Hair follicle dermal papilla cell (primary cell): Measurements from ENCODE around the gene RNASEH2A.

GRCh38 chr19:11066210-11066709 lies 23.0 kb upstream of the LDLR start:
- CAGE, long polyA plus RNA: no peak

DNA sequence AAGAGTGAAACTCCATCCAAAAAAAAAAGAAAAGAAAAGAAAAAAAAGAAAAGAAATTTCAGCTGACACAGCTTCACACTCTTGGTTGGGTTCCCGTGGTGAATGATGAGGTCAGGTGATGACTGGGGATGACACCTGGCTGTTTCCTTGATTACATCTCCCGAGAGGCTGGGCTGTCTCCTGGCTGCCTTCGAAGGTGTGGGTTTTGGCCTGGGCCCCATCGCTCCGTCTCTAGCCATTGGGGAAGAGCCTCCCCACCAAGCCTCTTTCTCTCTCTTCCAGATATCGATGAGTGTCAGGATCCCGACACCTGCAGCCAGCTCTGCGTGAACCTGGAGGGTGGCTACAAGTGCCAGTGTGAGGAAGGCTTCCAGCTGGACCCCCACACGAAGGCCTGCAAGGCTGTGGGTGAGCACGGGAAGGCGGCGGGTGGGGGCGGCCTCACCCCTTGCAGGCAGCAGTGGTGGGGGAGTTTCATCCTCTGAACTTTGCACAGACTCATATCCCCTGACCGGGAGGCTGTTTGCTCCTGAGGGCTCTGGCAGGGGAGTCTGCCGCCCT lies 22.0 kb downstream of the LDLR start:
- CAGE, long polyA plus RNA: no peak

DNA sequence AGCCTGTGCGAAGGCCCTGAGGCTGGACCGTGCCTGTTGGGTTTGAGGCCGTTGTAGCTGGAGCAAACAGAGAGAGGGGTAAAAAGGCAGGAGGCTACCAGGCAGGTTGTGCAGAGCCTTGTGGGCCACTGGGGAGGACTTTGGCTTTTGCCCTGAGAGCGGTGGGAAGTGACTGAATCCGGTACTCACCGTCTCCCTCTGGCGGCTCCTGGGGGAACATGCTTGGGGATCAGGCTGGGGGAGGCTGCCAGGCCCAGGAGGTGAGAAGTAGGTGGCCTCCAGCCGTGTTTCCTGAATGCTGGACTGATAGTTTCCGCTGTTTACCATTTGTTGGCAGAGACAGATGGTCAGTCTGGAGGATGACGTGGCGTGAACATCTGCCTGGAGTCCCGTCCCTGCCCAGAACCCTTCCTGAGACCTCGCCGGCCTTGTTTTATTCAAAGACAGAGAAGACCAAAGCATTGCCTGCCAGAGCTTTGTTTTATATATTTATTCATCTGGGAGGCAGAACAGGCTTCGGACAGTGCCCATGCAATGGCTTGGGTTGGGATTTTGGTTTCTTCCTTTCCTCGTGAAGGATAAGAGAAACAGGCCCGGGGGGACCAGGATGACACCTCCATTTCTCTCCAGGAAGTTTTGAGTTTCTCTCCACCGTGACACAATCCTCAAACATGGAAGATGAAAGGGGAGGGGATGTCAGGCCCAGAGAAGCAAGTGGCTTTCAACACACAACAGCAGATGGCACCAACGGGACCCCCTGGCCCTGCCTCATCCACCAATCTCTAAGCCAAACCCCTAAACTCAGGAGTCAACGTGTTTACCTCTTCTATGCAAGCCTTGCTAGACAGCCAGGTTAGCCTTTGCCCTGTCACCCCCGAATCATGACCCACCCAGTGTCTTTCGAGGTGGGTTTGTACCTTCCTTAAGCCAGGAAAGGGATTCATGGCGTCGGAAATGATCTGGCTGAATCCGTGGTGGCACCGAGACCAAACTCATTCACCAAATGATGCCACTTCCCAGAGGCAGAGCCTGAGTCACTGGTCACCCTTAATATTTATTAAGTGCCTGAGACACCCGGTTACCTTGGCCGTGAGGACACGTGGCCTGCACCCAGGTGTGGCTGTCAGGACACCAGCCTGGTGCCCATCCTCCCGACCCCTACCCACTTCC lies 24.3 kb downstream of the SPC24 start:
- CAGE, long polyA plus RNA: no peak

GRCh38 chr19:11191141-11191919 lies 6.0 kb downstream of the KANK2 start:
- CAGE, long polyA plus RNA: no peak

DNA sequence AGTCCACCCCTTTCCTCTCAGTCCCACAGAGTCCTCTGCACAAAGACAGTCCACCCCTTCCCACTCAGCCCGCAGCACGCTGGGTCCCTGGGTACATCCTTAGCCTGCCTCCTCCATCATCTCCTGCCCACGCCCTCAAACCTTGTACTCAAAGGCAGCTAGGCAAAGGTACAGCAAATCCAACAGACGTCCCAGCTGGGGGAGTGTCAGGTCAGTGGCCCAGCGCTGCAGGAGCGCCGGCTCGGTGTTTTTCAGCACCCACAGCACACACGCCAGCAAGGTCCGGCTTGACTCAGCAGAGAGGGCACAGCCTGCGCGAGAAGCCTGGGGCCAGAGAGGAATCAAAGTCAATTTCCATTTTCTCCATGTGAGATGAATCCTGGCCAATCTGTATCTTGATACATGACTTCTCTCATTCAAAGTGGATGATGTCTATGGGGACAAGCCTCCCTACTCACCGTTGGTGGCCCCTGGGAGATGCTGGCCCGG lies 19.5 kb upstream of the KANK2 start:
- CAGE, long polyA plus RNA: no peak

- CAGE, long polyA plus RNA: no peak
Observed at GRCh38 chr19:11345162-11345579, 897 bp downstream of the TMEM205 start.

DNA sequence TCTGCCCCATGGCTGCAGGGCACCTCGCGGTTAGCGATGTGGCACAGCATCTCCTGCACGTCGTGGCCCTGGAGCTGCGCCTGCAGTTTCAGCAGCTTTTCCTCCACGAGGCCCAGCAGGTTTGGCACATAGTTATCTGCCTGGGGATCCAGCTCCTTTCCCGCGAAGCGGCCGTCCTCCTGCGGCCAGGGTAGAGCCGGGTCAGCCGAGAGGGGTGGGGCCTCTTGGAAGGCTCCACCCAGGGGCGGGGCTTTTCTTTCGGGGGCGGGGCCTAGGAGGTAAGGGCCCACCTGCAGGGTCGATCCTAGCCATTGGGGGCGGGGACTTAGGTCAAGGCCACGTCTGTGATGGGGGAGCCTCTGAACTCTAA lies 2.5 kb upstream of the RGL3 start:
- CAGE, long polyA plus RNA: no peak

DNA sequence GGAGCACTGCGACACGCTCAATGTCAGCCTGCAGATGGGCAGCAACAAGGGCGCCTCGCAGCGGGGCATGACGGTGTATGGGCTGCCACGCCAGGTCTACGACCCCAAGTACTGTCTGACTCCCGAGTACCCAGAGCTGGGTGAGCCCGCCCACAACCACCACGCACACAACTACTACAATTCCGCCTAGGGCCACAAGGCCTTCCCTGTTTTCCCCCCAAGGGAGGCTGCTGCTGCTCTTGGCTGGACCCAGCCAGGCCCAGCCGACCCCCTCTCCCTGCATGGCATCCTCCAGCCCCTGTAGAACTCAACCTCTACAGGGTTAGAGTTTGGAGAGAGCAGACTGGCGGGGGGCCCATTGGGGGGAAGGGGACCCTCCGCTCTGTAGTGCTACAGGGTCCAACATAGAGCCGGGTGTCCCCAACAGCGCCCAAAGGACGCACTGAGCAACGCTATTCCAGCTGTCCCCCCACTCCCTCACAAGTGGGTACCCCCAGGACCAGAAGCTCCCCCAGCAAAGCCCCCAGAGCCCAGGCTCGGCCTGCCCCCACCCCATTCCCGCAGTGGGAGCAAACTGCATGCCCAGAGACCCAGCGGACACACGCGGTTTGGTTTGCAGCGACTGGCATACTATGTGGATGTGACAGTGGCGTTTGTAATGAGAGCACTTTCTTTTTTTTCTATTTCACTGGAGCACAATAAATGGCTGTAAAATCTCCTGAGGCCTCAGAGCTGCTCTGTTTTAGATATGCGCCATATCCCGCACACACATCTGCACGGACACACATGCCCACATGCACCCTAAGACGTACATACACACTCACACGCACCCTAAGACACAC lies 9.2 kb downstream of the ELOF1 start:
- CAGE, long polyA plus RNA: no peak

DNA sequence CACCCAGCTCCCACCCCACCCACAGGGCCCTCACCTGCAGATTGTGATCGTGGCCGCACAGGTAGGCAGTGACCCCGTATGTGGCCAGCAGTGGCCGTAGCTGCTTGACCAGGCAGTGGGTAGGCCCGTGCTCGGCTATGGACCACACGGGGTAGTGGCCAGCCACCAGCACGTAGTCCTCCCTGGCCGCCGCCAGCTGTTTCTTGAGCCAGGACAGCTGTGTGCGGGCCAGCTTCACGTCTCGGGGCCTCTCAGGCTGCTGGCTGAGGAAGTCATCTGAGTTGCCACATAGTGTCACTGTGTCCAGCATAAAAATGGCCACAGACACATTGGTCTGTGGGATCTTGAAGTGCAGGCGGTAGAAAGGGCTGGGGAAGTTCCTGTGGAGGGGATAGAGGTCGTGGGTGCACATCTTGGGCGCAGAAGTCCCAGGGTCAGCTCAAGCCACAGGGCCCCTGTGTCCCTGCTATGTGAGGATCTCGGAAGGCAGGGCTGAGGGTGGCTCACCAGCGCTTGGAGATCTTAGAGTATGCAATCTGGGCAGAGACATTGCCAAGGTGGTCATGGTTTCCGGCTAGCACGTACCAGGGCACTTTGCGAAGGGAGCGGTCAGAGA lies 1.1 kb downstream of the ACP5 start:
- CAGE, long polyA plus RNA: no peak

DNA sequence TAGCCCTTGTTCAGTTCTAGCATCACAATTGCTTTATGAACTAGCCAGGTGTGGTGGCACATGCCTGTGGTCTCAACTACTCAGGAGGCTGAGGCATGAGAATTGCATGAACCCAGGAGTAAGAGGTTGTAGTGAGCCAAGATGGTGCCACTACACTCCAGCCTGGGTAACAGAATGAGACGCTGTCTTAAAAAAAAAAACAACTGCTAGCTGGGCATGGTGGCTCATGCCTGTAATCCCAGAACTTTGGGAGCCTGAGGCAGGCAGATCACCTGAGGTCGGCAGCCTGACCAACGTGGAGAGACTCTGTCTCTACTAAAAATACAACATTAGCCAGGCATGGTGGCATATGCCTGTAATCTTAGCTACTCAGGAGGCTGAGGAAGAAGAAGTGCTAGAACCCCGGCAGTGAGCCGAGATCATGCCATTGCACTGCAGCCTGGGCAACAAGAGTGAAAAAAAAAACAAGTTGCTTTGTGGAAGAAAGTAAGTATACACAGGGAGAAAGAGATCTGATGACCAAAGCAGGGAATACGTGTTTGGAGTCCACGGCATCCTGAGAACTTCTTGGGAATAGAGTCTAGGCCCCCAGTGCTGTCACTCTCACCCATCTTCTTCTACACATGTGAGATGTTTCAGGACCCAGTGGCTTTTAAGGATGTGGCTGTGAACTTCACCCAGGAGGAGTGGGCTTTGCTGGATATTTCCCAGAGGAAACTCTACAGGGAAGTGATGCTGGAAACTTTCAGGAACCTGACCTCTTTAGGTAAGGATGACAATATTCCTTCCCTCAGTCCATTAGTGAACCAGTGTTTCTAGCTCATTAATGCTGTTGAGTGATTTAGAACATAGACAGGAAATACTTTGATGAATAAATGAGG lies 15.8 kb downstream of the ZNF440 start:
- CAGE, long polyA plus RNA: no peak

DNA sequence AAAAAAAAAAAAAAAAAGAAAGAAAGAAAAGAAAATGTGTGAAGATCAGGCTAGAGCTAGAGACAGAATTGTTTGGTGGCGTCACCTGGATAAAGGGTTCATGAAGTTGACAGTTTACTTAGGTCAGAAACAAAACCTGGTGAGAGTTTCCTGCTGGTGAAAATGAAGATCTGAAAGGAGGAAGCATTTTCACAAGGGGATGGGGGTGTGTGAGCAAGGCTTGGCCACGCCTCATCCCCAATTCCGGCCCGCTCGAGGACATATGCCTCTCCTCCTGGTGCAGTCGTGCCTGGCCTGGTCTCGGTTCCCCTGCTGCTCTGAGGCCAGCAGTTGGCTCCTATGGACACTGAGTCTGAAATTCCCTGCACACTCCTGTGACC lies 483 bp upstream of the ZNF700 start:
- CAGE, long polyA plus RNA: no peak

DNA sequence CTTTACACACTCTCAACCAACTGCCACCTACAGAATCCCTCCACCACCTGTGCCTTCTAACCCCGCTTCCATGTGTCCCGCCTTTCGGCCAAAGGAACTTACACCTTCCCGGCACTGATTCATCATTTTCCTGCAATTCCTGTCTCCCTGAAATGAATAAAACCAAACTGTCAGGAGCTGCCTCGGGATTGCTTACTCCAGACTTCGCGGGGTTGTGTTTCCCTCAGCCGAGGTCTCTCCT lies 813 bp downstream of the ZNF878 start:
- CAGE, long polyA plus RNA: no peak

DNA sequence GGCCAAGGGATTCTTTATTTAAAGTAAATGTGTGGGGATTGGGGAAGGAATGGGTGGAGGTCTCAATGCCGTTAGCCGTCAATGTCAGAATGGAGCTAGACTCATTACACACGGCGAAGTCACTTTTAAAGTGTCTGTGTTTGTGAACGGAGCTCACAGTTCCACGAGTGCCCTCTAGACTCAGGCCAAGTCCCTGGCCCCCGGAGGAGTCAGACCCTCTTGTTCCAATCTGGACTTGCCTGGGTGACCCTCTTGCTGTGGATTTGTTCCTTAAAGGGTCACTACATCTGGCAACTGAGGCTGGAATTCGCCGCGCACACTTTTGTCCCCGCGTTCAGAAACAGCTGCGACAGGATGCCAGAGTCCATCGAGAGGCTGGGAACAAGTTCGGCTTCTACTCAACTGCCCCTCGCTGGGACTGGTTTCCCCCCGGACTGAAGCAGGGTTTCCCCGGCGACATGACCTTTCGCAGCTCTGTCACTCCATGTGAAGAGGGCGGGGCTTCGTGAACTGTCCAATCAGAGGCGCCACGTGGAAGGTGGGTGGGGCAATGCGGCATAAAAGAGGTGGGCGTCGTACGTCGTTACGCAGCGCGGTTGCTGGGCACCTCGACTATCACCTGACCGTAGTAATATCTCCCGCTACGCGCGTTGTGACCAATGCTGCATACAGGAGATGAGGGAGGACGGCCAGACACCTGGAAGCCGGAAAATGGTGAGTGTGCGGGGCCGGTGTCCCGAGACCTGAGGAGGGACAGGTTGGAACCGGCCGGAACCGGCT lies 31.7 kb downstream of the ZNF136 start:
- CAGE, long polyA plus RNA: no peak

- CAGE, long polyA plus RNA: no peak
Observed at GRCh38 chr19:12250248-12250568, 44.5 kb downstream of the ZNF44 start.

DNA sequence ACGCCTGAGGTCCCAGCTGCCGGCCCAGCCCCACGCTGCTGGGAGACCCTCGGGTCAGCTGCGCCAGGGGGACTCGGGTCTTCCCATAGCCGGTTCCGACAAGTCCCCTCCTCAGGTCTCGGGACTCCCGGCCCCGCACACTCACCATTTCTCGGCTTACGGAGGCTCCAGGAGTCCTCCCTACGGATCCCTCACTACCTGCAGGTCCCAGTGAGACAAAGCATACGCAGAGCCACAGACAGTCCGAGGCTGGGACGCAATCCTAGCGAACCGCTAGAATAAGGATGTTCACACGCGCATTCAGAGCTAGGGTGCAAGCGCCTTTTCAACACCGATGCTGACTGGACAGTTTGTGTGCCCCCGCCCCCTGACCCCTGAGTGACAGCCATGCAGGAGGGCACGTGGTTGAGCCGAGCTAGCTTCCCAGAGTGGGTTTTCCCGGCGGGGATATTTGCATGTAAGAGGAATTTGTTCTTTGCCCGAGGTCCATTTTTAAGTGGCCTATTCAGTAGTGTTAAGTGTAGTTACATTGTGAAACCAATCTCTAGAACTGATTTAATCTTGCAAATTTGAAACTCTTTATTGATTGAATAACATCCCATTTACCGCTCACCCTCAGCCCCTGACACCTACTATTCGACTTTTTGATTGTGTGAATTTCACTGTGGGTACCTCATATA lies 13.5 kb downstream of the ZNF490 start:
- CAGE, long polyA plus RNA: no peak

GRCh38 chr19:12668475-12668873 lies 741 bp downstream of the WDR83OS start:
- CAGE, long polyA plus RNA: no peak

GRCh38 chr19:12788295-12789216 lies 2.7 kb upstream of the JUNB start:
- CAGE, long polyA plus RNA: no peak

GRCh38 chr19:12806324-12807261 lies at the start of gene RNASEH2A:
RNASEH2A (plus strand) TSS chr19:12806584.
- CAGE, long polyA plus RNA: no peak

DNA sequence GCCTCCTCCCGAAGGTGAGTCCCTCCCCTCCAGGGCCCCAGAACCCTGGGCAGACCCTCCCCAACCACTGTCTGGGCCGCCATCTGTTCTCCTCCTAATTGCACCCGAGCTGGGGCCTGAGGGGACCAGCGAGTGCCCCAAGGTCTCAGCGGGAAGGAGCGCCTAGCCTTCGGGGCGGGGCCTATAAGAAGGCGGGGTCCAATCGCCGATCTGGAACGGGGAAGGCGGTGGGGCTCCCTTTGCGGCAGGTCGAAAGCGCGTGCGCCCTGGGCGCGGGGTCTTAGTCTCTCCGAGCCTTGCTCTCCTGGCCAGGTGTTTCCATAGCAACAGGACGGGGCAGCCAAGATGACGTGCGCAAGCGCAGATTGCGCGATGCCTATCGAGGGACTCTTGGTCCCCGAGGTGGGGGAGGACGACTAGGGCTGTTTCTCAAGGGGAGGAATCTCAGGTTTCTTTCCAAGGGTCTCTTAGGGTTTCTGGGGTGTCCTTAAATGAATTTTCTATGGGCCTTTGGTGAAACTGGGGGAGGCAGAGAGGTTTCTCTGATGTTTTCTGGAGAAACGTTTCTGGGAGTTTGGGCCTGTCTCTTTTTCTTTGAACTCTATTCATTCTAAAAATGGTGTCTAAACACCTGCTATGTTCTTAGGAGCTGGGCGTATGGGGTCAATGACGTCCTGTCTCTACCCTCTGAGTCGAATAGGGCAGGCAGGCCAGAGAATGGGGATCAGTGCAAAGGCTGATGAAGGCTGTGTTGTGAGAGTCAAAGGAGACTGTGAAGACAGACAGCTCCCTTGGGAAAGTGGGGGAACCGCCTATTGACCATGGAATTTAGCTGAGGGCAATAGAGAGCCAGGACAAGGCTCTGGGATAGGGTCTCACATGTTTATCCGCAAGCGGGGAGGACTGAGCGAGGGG lies 3.0 kb downstream of the MAST1 start:
- CAGE, long polyA plus RNA: no peak

GRCh38 chr19:12867396-12867861 lies 13.8 kb downstream of the DNASE2 start:
- CAGE, long polyA plus RNA: no peak